Hair follicle dermal papilla cell (primary cell): ENCODE measurements around a stretch of chr16.

DNA sequence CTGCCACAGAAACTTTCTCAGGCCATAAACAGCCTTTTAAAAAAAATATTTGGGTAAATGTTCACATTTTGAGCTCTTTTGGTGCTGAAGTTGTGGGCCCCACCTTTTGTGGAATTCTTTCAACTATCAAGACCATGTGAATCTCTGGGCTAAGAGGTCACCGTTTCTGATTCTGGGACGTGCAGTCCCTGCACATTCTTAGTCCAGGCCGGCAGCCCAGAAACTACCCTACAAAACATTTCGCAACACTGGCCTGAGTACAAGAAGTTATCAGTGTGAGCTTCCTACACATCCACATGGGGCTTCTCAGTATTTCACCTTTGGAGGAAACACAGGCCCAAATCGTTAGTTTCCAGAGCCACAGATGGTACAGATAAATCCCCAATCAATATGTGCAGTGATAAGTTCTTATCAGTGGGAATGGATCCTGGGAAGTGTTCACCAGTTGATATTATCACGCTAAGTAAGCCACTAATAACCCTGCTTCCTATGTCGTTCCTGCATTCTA lies 369.9 kb upstream of the MAF start:
- CAGE, long polyA plus RNA, result no peak

DNA sequence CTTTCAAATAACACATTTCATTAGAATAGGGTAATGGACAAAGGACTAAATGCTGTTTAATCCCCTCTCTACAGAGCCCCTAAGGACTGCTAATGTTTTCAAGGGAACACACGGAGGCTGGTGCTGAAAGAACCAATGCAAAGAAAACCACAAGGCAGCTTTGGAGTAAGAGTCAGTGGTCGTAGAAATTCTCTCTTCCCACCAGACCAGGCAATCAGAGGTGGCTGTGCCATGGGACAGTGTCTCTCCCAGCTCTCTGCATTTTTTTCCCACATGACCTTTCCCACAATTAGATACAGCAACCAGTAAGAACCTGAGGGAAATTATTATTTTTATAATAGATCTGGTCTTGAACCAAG lies 445.8 kb upstream of the MAF start:
- CAGE, long polyA plus RNA, result no peak

DNA sequence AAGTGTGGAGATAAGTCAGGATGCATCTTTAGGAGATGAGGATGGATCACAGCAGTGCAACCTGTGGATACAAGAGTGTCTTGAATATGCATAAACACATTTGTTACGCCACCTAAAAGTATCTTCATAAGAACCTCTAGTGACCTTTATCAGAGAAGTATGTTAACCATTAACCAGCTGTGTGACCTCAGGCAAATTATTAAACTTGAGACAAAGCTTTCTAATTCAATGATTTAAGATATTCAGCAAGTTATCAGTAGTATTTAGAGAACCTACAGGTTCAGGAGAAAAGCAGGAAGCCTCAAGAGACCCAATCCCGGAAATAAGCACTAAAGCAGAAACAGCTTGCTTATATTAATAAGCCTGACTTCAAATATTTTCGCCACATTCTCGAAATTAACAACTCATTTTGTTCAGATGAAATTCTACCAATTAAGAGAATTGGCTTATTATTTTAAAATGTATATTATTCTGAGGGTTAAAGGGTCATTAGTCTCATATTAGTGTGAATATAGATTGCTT lies 9.3 kb downstream of the CMC2 start:
- CAGE, long polyA plus RNA, result no peak

GRCh38 chr16:81039296-81039723 lies 3.7 kb downstream of the ATMIN start:
- CAGE, long polyA plus RNA, result no peak

DNA sequence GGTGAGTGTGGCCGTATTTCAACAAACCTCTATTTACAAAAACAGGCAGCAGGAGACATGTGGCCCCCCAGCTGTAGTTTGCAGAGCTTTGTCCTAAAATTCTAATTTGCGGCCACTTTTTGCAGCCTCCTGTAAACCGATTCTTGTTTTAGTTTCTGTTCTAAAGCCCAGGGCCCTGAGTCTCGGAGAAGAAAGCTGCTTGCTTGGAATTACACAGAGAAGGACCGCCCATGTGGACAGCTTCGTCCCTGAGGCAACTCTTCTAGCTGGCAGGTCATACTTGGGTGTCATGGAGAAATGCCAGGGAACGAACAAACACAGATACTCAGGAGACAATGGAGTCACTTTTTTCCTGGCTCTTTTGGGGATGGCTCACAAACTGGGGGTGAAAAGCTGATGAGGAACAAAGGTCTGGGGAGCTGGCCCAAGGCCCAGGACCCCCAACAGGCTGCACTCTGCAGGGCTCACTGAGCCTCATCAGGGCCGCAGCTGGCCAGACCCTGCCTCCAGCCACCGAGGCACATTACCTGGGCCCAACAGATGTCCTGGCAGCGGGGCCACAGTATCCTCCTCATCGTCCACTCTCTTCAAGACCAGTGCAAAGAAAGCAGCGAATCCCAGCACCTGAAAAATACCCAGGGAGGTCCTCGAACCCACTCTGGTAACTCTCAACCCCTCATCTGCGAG lies 40.9 kb upstream of the GCSH start:
- CAGE, long polyA plus RNA, result no peak

DNA sequence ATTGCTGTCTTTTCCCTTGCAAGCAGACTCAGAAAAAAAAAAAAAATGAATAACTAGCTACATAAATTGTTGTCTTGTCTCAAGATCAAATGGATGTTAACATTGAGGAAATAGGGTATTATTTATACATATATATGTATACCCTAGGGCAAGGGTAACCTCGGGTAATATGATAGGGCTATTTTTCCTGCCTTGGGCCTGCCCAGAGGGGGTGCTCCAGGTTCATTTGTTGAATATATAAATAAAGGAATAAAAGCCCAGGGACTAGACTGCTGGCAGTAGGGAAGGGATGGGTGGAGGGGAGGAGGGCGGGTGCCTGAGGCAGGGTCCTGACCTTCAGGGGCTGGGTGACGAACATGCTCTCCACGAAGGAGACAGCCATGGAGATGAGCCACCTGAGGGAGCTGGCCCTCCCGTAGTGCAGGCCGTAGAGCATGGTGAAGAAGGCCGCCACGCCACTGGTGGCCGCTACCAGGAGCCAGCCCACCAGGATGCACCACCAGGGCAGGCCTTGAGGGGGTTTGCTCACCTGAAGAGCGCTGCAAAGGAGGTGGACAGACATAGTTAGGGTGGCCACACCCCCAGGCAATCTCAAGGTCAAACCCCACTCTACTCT lies 43.1 kb upstream of the GCSH start:
- CAGE, long polyA plus RNA, result no peak

GRCh38 chr16:81313590-81314506 lies 914 bp upstream of the GAN start:
- CAGE, long polyA plus RNA, result no peak

- CAGE, long polyA plus RNA, result no peak
Measured at GRCh38 chr16:81442495-81443431, 1.8 kb upstream of the CMIP start.

DNA sequence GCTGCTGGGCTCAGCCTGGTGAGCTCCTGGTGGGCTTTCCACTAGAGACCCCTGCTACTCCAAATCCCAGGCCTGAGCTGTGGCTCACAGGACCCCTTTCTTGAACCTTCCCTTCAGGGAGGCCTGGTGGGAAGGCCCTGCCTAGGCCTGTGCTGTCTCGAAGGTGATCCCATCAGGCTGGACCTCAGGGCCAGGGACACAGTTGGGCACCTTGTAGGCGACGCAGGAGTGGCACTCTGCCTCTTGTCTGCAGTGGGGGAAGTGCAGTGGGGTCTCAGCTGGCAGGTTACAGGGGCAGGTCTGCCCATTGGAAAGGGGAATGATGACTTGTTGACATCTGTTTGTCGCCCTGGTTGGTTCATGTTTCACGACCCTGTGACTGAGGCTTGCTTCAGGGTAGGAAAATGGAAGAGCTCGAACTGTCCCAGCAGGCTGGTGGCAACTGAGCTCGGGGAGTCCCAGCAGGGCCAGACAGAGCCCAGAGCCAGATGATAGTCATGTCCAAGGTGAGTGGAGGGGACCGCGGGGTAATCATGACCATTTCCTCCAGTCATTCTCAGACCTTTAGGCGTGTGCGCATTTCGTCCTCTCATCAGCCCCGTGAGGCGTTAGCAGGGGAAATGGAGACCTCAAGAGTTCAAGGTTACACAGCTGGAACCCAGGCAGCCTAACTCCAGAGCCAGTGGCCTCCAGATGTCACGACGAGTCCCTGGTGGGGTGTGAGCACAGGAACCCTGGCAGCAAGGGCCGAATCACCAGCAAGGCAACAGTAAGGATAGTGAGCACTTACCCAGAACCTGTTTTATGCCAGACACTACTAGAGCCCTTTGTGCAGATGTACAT lies 11.3 kb downstream of the CMIP start:
- CAGE, long polyA plus RNA, result no peak

DNA sequence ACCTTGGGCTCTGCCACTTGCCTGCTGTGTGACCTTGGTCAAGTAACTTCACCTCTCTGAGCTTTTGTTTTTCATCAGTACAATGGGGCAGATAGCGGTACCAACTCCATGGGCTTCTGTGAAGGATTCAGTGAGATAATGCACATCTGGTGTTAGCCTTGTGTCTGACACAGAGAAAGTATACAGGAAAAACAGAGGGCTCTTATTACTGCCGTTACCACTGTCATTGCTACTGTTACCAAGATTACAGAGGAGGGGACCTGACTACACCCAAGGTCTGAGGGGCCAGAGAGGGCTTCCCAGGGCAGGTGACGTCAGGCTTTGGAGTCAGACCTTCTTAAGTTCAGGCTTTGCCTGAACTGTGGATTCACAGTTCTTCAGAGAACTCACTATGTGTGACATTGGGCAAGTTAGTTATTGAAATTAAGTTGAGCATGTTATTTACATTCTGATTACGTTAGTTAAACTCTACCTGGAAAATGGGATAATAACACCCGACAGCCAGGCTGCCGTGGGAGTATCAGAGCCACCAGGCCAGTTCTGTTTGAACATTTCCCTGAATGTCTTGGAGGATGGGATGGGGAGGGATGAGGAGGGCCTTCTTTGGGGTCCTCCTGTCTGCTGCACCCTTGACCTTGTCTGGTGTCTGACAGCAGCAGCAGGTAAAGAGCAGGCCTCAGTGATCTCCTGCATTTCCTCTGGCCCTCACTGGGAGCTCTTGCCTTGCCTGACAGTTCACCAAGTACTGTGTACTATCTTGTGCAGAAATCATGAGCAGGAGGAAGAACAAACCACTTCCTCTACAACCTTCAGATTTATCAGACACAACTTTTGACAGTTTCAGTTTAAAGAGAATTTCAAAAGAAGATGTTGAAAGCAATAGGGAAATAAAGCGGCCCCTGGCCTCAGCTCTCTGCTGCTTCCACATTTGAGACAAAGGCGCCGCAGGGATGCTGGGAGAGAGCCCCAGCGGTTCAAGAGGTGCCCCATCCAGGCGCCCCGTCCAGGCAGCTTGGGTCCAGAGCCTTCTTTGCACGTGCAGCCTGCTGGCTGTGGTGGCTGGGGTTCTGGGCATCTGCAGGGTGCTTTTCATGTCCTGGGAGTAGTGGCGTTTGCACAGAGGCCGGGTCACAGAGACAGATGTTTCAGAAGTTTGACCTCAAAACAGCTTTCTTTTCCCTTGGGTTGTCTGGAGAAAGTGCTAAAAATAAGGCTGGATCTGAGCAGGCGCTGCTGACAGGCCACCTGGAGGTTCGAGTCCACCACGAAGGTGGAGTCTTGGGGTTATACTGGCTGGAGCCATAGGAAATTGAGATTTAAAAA lies 25.2 kb downstream of the CMIP start:
- CAGE, long polyA plus RNA, result no peak

- CAGE, long polyA plus RNA, result no peak
Measured at GRCh38 chr16:81482652-81483190, 38.1 kb downstream of the CMIP start.

GRCh38 chr16:81520225-81520592 lies 75.6 kb downstream of the CMIP start:
- CAGE, long polyA plus RNA, result no peak

DNA sequence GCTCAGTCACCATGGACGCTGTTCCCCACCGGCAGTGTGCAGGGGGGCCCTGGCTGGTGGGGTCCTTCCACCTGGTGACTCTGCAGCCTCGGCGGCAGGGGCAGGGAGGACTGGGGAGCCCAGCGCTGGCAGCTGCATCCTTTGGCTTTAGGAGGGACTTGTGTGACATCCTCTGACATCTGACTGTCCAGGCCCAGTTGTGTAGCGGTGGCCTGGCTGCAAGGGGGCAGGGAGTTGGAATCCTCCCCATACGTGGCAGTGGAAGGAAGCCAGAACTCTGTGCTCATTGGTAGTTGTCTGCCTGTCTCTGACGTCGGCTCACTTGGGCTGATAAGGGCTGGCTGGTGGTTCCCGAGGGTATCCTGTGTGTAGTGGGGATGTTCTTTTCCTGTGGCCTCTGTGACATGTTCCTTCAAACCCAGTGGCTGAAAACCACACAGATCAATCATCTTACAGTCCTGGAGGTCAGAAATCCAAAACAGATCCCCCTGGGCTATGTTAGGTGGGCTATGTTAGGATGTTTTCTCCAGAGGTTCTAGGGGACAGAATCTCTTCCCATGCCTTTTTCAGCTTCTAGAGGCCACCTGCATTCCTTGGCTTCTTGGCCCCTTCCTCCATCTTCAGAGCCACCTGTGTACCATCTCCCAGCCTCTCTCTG lies 107.5 kb downstream of the CMIP start:
- CAGE, long polyA plus RNA, result no peak

DNA sequence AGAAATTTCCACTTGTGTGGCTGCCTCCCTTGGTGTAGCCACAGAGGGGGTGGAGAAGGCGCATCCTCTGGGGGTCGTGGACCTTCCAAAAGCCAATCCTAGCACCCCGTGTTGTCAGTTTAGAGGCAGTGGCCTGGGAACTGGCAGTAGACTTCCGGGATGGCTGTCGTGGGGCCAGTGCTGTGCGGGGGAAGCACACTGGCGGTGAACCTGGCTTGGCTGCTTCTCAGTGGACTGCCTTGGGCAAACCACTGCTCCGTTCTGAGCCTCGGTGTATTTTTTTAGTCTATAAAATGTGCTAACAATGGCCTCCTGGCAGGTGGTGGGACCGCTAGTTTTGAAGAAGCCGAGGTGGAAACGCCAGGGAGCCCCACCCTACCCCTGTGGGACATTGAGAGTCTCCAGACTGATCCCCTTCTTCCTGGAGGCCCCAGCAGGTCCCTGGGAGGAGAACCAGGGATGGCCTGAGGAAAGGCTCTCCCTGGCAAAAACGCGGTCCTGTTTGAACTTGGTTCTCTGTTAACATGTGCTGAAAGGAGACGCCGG lies 125.7 kb downstream of the CMIP start:
- CAGE, long polyA plus RNA, result no peak

DNA sequence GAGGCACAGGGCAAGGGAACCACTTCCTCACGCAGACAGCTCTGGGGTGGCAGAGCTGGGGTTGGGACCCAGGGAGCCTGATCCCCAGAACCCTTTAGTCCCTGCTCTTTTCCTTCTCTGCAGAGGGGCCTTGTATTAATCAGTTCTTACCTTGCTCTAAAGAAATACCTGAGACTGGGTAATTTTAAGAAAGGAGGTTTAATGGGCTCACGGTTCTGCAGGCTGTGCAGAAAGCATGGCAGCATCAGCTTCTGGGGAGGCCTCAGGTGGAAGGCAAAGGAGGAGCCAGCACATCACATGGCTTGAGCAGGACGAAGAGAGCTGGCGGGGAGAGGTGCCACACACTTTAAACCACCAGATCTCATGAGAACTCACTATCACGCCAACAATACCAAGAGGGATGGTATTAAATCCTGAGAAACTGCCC lies 137.1 kb downstream of the CMIP start:
- CAGE, long polyA plus RNA, result no peak

DNA sequence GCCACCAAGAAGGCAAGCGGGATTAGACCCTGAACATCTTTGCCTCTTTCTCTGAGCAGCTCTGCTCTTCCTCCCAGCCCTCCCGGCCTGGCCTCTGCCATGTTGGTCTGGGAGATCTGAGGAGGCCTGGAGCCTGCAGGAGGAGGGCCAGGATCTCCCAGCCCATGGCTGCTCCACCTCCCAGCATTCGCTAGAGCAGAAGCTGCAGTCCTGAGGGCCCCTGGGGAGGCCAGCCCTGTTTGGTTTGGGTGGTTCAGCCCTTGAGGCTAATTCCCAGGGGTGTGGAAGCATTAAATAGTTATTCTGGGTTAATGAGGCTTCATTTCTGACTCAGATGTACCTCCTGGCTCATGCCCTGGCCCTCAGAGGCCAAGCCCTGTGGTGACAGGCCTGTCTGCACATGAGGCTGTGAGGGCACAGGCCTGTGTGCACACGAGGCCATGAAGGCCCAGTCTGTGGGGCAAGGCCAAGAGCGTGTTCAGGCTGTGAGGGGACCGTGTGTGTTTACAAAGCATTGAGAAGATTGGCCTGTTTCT lies 153.9 kb upstream of the PLCG2 start:
- CAGE, long polyA plus RNA, result no peak

DNA sequence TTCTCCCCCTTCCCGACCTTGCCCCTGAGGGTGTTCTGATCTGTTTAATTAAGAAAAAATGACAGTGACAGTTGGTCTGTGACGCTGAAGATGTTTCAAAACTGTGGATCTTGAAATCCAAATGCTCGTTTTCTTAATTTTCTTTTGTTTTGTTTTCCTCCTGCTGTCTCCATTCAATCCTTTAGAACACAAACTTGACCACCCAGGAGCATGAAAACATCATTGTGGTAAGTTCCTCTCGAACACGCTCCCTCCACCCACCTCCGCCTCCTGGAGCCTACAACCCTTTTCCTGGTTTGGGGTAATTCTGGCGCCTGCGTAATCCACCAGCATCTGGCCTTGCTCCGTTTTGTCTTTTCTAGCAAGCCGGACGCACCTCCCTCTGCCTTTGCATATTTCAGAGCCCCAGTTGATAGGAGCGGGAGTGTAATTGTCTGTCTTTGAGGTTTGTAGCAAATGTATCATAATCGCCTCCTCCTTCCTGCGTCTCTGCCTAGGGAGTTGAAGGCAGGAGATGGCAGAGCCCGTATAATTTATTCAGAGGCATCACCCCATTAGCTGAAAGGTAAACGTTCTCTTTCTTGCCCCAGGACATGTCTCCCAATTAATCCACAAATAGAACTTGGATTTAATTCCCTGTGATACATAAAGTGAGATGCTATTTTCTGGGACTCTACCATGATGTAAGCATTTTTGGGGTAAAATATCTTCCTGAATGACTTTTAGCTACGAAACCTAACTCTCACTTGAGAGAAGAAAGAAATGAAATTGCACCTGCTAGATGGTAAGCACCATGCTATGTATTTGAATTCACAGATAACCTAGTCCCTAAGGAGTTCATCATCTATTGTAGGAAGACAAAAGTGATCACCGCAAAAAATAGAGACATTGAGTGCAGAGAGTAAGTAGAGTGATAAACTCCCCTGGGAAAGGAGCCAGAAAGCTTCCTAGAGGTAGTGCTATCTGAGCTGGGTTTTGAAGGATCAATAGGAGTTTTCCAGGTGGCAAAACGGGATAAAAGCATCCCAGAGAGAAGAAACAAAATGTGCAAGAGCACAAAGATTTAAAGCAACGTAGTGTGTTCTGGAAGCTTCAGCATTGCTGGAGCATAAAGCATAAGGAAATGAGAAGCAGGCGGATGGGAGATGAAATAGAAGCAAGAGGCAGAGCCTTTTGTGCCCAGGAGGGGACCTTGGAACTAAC lies 121.1 kb upstream of the PLCG2 start:
- CAGE, long polyA plus RNA, result no peak

- CAGE, long polyA plus RNA, result no peak
Measured at GRCh38 chr16:81692935-81694450, 85.6 kb upstream of the PLCG2 start.

DNA sequence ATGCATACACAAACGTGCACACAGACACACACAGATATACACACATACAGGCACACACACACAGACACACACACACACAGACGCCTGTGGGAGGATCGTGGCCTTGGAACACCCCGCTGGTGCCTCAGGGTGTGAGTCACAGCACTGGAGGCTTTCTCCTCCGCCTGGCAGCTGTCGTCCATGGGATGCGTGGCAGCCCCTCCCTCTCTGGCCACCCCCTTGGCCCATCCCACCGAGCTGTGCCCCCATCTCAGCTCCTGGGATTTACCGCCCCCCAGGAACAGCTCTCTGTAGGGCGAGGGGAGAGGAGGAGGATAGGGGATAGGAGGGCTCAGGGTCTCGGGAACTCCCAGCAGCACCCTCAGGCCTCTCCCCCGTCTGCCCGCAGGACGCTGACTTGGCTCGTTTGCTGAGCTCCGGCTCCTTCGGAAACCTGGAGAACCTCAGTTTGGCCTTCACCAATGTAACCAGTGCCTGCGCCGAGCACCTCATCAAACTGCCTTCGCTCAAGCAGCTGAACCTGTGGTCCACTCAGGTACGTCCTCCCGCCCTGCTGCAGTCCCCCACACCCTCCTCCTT lies 75.5 kb upstream of the PLCG2 start:
- CAGE, long polyA plus RNA, result no peak

DNA sequence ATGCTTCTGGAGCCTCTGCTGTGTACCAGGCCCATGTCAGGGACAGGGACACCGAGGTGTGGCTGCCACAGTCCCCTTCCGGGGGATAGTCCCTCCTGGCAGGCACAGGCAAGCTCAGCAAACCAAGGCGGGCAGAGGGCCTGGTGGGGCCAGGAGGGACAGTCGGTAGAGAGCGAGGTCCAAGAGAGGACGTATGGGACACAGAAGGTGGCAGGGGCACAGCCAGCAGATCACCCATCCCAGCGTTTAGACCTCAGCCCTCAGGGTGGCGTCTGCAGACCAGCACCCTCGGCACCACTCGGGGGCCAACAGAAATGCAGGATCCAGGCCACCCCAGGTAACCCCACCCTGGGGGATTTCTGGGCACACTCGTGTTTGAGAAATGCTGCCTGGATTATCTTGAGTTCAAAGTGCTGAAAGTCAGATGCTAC lies 71.1 kb upstream of the PLCG2 start:
- CAGE, long polyA plus RNA, result no peak